ENCODE measurements around the genes CYSRT1 and NELFB.

DNA sequence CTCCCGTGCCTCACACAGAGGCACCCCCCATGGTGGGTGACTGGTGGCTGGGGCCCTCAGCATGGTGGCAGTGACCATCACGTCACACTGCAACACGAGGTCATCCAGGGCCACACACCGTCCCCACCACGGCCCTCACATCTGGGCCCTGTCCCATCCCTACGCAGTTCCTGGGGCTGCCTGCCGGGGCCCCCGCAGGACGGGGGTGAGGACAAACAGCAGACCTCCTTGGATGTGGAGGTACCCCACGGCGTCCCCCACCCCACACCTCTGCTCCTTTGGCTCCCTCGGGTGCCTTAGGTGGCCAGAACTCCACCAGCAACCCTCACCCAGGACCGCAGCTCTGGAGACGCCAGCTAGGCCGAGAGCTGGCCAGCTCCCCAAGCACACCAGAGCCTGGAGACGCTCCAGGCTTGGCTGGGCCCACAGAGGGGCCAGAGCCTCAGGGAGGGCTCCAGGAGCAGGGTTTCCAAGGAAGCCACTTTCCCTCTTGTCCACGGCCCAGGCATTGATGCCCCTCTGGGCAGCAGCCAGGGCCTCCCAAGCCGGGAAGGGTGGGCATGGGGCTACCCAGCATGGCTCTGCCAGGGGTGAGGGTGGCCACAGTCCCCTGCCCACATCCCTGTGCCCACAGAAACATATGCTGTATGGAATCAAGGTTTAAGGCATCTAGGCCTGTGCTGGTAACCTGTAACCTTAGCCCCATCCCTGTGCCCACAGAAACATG lies 1.3 kb upstream of the DPP7 start:
- RRBS: no CpG with 5 or more reads among the region's 18 CpGs

DNA sequence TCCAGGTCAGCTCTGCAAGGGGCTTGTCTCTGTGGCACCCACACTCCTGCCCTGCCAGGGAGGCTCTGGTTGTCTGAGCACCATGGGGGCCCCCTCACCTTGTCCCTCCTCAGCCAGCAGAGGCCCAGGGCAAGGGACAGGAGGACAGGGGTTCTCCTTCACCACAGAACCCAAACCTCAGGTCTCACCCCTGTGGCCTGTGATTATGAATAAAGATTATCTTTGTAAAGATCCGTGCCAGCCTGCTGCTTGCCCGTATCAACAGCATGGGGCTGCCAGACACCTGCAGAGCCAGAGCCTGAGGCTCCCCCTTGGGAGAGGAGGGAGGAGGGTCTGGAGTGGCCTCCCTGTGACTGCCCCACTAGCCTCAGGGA lies 1.6 kb downstream of the SSNA1 start:
- RRBS: no CpG with 5 or more reads among the region's 2 CpGs

GRCh38 chr9:137212763-137213789 lies 4.2 kb upstream of the ENSG00000284976 start:
- RRBS: no CpG with 5 or more reads among the region's 46 CpGs

DNA sequence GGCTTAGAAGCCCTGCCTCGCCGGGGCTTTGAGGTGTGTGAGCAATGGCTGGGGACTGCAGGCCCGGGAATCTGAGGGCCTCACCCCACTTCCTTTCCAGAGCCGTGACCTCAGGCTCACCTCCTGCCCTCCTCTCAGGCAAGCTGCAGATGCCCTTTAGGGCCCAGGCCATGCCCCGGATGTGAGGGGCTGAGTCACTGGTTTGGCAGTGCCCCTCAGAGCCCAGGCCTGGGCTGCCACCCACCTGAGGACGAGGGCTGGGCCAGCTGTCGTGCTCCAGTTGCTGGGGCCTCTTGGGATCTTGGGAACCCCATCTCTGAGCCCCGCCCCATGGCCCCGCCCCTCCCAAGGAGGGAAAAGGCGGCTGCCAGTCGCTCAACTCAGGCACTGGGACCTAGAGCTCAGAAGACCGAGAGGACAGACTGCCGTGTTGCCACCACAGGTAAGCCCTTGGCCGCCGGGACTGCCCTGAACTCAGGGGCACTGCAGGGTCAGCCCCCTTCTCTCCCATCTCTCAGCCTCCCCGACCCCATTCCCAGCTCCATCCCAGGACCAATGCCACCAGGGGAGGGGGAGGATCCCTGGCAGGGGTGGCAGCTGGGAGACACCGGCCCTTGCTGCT lies at the start of gene CYSRT1:
Gene CYSRT1 (plus strand): TSS at position 383 of the 622 bp plus-strand sequence.
- RRBS: 62% methylated on average over 3 of the region's 17 CpGs

- RRBS: 35% methylated on average over 3 of the region's 29 CpGs
Measured at GRCh38 chr9:137232401-137232994, 1.8 kb downstream of the SLC34A3 start.

GRCh38 chr9:137254481-137255031 lies 571 bp upstream of the NELFB start:
- RRBS: 5% methylated on average over 35 of the region's 47 CpGs

- RRBS: 2% methylated on average over 46 of the region's 116 CpGs
Measured at GRCh38 chr9:137255032-137256296, at the start of gene NELFB. Gene NELFB, plus strand, starts transcription at chr9:137255327.

- RRBS: 4% methylated on average over 34 of the region's 85 CpGs
Measured at GRCh38 chr9:137316049-137317098, 14.3 kb upstream of the NRARP start.

- RRBS: 2% methylated on average over 31 of the region's 62 CpGs
Measured at GRCh38 chr9:137422327-137423062, 467 bp downstream of the EXD3 start.

GRCh38 chr9:137448711-137449597 lies 7.8 kb upstream of the ENTPD8 start:
- RRBS: 89% methylated on average over 17 of the region's 47 CpGs

DNA sequence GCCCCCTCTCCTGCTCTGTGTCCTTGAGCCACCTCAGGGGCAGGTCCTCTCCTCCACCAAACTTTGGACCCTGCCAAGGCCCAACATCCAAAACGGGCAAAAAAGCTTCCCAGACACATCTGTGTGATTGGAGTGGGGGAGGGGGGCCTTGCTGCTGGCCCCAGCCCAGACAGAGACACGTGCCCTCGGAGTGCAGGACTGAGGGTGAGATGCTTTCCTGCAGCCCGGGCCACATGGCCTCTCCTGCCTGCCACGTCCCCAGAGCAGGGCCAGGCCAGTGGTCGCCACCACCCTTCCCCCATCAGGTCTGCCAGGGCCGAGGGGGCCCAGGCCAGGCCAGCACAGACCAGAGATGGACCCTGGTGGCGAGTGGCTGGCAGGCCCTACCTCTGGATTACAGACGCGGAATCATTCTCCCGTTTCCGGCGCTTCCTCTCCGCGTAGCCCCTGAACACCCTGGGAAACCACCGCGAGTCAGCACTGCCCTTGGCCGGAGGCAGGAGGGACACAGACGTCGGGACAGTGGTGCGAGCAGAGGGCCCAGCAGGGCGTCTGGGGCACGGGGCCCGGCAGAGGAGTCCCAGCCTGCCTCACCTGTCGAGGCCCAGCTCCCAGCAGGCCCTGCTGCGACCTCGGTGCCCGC lies 4.2 kb downstream of the NSMF start:
- RRBS: 82% methylated on average over 12 of the region's 28 CpGs

DNA sequence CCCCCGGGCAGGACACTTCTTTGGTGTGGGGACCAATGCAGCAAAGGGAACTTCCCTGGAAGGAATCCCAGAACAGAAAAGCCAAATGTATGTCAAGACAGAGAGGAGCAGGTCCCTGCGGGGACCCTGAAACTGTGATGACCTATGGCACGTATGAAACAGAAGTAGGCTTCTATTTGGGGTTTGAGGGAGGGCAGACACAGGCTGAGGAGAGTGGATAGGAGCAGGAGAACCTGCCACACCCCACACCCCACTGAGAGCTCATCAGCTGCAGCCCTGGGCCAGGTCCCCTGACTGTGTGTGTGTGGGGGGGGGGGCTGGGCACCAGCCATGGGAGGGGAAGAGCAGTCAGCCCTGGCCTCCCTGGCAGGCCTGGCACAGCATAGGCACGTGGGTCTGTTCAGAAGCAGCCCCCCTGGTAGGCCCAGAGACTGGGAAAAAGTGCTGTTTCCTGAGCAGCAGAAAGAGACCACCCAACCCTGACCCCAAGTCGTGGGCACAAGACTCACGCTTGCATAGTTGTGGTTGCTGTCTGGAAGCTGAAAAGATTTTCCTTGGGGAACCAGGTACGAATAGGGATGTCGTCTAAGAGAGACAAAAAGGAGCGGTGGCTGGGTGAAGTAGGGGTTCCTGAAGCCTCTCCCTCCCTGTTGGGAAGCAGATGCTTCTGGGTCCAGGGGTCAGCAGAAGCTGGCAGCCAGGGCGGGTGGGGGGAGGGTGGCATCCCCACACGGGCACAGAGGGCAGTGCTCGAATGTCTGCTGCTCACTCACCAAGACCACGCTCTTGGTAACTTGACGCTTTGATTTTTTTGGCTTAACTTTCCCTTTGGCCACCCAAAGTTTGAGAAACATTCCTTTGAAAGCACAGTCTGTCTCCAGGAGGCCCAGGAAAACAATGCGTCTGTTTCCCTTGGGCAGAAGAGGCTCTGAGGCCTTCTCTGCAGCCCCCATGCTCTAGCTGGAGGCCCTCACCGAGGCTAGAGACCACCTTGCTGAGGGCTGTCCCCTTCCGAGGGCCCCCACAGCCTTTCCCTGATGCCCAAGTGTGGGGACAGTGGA lies 2.9 kb downstream of the NSMF start:
- RRBS: no CpG with 5 or more reads among the region's 17 CpGs

DNA sequence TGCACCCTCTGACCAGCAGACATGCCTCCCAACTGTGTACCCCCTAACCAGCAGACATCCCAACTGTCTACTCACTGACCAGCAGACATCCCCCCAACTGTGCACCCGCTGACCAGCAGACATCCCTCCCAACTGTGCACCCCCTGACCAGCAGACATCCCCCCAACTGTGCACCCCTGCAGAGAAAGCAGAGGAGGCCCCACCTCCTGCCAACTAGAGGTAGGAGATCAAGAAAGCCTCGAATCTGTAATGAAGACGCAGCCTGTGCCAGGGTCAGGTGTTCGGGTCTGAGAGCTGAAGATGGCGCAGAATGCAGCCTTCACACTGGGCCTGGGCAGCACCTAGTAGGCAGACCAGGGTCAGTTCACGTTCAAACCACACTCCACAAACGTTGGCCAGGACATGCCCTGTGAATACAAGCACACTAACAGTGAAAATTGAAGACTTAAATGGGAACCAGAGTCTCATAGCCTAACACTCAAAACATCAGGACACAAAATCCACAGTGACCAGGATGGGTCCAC lies 29.9 kb upstream of the NSMF start:
- RRBS: no CpG with 5 or more reads among the region's 7 CpGs

DNA sequence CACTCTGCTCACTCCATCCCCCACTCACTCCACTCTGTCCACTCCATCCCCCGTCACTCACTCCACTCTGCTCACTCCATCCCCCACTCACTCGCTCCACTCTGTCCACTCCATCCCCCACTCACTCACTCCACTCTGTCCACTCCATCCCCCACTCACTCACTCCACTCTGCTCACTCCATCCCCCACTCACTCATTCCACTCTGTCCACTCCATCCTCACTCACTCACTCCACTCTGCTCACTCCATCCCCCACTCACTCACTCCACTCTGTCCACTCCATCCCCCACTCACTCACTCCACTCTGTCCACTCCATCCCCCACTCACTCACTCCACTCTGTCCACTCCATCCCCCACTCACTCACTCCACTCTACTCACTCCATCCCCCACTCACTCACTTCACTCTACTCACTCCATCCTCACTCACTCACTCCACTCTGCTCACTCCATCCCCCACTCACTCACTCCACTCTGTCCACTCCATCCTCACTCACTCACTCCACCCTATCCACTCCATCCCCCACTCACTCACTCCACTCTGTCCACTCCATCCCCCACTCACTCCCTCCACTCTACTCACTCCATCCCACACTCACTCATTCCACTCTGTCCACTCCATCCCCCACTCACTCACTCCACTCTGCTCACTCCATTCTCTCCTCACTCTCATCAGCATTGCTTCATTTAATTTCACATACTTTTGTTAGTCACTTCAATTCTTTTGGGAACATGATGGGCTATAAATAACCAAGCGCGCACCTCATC lies 31.6 kb downstream of the PNPLA7 start:
- RRBS: no CpG with 5 or more reads among the region's 4 CpGs

DNA sequence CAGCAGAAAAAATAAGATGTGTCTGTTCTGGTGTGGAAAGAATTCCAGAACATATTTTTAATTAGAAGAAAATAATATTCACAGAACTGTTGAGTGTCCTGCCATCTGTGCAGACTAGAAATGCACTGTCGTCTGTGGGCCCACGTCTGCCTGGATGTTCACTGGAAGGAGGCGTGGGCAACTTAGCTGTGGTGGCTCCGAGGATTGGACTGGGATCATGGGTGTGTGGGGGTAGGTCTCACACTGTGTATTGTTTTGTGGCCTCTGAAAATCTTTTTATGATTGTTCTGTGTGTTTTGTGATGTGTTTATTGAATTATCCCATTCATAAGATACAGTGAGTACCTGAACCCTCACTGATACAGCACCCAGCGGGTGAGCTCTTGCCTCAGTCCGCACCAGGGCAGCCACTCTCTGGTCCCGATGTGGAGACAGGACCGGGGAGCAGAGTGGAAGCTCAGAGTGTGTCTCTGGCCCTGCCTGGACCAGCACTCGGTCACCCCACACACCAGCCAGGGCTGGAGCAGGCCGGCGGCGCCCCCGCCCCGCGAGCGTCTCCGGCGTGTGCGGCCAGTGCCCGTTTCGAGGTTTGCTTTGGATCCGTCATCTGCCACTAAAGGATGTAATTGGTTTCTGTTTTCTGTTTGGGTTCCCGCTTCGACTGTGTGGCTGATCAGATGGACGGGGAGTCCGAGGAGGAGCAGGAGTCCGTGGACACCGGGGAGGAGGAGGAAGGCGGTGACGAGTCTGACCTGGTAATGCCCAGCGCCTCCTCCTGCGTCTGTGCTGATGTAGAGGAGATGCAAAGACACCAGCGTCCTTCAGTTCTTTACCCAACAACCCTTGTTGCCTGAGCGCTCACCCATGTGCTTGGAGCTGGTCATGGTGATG lies 125.7 kb upstream of the CACNA1B start:
- RRBS: 93% methylated on average over 2 of the region's 34 CpGs

DNA sequence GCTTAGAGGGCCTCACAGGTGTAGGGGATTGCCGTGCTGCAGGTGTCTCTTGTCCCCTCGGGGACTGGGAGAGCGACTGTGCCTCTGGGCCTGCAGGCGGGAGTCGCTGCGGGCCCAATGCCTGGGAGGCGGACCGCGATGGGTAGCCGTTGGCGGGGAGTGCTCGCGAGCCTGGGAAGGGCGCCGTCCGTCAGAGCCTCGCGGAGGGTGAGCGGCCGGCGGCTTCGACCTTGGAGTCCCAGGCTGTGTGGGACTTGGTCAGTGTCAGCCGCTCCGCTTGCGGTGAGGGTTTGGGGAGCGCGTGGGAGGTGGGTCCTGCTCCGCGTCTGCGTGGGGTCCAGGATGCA lies 89.0 kb upstream of the CACNA1B start:
- RRBS: no CpG with 5 or more reads among the region's 30 CpGs

DNA sequence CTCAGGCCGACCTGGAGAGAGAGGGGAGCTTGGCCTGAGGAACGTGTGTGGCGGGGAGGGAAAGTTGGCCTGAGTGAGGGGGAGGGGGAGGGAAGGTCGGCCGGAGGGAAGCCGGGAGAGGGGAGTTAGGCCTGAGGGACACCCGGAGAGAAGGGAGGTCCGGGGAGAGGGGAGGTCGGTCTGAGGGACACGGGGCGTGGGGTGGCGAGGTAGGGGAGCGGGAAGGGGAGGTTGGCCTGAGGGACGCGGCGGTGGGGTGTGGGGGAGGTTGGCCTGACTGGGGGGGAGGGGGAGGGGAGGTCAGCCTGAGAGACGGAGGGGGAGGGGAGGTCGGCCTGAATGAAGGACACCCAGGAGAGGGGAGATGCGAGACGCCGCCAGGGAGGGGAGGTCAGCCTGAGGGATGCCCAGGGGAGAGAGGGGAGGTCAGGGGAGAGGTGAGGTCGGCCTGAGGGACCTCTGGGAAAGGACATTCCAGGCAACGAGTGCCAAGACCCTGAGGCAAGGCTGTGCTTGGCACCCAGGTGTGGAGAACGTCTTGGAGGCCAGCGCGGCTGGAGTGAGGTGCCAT lies 82.6 kb downstream of the CACNA1B start:
- RRBS: no CpG with 5 or more reads among the region's 26 CpGs